ENCODE data around the genes CCDC175, PCNX4 and MNAT1.

DNA sequence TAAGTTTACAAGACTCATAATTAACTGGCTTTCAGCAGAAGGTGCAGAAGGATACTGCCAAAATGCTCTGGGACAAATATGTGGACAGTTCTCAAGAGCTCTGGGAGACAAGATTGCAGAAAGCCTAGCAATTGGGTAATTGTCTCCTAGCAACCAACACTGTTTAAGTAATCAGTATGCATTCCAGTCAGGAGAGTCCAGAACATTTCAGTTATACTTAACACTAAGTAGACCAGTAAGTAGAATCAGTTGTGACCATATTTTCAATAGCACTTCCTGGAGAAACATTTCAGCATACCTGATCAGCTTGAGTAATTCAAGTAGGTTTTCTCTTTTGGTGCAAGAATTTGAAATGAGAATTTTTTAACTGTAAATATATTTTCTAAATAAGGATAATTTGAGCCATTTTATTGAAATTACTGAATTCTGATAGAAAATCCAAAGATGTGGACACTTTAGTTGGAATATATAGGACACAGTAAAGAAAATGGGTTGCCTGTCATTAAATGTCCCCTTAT, 131.3 kb downstream of the GPR135 start:
- PRO-cap: no peak

DNA sequence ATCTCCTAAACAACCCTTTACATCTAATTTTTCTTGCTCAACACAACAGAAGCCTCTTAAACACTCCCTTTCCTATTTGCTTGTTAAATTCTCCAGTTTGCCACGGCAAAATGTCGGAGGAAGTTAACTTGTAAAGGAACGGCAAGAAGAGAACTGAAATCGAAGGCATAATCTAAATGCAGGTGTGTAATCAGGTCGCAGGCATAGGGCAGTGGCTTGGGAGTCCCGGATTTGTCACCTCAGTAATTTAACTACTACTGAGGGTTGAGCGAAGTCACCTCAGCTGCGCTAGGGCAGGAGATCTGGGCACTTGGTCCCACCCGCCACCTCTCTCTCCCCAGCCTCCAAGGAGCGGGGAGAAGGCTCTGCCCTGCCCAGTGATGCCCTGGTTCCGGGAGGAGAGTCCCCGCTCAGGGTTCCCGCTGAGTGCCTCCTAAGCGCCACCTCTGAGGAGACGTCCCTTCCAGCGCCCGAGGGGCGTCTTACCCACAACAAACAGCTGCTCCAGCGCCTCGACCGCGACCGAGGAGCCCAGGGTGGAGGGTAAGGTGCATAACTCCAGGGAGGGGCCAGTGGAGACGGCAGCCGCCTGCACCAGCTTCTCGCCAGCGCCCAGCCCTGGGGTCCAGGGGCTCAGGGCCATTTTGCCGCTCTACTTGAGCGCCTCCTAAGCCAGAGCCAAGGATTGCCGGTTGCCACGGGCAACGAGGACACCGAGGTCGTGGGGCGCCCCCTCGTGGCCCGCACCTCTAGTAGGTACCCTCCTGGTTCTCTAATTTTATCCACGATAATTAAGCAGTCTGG, at the start of gene CCDC175:
Gene CCDC175, minus strand, starts transcription at position 680 of the 804 bp plus-strand sequence.
- PRO-cap: unidirectional peak, plus-strand start at position 377 of the sequence; unidirectional peak, minus-strand start at position 641 of the sequence

GRCh38 chr14:60091491-60092595, at the start of gene PCNX4:
PCNX4 (plus strand) TSS chr14:60091923.
- PRO-cap: bidirectional peak, plus-strand start at chr14:60091925, minus-strand start at chr14:60091826; bidirectional peak, plus-strand start at chr14:60092197, minus-strand start at chr14:60092056; bidirectional peak, plus-strand start at chr14:60092393, minus-strand start at chr14:60092341

- PRO-cap: no peak
Observed at GRCh38 chr14:60138457-60139281, 26.5 kb downstream of the DHRS7 start.

GRCh38 chr14:60222676-60223346, 26.2 kb upstream of the PPM1A start:
- PRO-cap: no peak

DNA sequence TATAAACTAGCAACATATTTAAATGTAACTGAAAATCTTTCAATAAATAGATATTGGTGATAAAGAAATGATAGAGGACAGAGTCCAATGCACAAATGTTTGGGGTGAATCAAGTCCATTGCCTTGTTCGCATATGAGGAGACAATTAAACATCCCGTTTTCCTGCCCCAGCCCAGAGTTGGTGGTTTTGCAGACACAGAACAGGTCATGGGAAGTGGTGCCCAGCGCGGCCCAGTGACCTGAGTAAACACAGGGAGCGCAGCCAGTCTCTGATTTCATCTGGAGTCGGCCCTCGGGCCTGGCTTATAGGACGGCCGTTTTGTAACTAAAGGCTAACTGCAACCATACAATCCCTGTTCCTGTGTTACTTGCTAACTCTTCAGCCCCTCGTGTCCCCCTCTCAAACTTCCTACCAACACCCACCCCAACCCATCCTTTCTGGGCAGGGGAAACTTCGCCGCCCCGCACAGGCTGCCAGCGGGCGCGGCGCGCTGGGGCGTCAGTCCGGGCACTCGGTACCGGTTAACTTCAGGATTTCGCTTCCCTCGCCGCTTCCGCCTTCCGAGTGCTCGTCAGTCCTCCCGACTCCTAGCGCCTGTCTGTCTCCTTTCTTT, 2.2 kb downstream of the SIX1 start:
- PRO-cap: no peak

GRCh38 chr14:60734448-60735317, at the start of gene MNAT1:
MNAT1 (plus strand) TSS chr14:60734761.
- PRO-cap: unidirectional peak, plus-strand start at chr14:60734787; unidirectional peak, plus-strand start at chr14:60734846; unidirectional peak, minus-strand start at chr14:60735075

GRCh38 chr14:61103146-61104478, 122.6 kb downstream of the SLC38A6 start:
- PRO-cap: no peak

DNA sequence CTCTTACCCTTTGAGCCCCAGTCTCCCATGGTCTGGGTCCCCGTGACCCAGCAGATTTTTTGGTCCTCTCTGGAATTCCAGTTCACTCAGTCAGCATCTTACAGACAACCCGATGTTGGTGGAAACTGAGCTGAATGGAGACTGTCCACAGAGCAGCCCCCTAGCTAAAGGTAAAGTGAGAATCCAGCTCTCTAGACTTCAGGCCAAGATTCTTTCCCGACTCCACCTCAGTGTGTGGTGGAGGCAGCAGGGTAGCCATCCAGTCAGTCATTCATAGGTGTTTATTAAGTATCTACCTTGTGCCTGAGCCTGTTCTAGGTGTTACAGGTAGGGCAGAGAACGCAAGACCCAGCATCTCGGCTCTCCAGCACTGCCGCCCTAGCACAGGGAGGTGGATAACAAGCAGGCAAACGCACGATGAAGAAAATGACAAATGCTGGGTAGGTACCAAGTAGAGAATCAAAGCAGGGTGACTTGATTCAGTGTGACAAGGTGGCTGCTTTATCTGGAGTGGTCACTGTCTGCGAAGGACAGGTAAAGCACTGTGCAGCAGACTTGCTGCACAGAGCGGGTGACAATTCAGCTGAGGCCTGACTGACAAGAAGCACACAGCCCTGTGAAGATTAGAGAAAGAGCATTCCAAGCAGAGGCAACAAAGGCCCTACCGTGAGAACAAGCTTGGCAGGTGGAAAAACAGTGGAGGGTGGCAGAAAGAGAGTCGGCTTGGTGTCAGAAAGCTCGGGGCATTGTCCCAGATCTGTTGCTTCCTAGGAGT, 12.7 kb downstream of the PRKCH start:
- PRO-cap: no peak

DNA sequence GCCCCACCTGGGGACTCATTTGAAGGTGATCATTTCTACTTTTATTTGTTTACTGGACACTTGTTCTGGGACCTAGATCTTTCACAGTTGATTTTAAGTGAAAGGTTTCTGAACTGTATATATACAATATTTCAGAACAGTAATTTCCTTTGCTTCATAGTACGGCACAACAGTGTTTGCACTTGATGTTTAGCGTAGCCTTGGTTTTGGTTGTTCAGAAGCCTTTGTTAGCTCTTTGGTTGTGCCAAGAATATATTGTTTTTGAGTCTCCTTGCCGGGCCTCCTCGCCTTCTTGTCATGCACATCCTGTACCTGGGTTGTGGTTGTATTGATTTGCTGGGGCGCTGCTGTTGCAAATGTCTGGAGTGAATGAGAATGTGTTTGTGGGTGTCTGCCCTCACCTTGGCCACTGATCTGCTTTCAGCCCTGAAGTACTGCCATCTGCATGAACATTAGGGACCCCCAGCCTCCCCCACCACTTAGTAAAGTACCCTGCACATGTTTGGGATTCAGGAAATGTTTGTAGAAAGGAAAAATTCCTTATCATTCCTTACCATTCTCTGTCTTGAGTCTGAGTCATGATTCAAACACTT, 16.4 kb downstream of the PRKCH start:
- PRO-cap: no peak

DNA sequence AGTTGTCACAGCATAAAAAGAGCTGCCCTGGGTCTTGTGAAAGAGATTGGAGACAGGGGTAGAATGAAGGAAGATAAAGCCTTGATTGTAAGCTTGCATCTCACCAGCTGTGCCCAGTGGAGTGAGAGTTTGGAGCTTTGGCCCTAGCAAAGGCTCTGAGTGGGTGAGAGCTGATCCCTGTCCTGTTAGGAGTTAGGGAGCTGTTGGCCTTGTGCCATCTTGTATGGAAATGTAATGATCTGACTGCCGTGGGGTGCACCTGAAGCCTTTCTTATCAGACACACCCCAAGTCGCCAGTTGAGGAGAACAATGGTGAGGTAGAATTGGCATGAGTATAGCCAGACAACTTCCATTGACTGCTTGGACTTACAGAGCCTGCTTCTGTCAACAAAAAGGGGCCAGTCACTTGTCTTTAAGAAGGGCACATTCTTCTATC, 130.1 kb downstream of the PRKCH start:
- PRO-cap: no peak

DNA sequence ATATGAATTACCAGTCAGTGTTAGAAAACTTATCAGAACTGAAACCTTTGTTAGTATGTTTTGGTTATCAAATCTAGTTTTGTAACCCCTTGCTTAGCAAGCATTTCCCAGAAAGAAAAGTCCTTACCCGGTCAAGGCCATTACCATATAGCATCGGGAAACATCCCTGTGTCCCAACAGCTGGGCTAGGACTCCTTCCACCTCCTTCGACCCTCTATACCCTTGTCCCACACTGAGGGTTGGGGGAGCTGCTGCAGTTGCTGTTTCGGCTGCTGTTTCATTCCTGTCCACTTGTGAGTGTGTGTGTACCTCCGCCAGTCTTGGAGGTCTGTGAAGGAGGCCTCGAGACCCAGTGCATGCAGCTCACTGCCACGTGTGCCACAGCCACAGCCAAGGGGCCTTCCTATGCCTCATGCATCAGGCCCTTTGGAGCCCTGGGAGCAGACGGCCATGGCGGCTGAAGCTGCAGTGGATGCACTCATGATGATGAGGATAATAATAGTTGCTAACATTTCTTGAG, 156.3 kb downstream of the PRKCH start:
- PRO-cap: no peak

- PRO-cap: no peak
Observed at GRCh38 chr14:61478154-61478534, 156.8 kb downstream of the PRKCH start.

DNA sequence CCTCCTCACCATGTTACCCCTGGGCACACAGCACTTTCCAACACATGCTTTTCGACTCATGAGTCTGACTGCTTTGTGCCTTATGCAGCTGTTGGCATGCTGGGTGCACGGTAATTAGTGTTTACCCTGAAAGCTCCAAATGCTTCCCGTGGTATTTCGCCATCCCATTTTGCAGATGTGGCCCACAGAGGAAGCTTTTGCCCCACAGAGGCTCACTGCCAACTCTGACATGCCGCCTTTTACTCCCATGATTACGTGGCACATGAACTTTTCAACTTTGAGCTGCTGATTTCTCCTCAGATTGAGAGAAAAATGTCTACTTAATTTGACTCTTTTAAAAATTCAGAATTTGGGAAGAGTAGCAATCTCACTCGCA, 168.6 kb downstream of the PRKCH start:
- PRO-cap: no peak

DNA sequence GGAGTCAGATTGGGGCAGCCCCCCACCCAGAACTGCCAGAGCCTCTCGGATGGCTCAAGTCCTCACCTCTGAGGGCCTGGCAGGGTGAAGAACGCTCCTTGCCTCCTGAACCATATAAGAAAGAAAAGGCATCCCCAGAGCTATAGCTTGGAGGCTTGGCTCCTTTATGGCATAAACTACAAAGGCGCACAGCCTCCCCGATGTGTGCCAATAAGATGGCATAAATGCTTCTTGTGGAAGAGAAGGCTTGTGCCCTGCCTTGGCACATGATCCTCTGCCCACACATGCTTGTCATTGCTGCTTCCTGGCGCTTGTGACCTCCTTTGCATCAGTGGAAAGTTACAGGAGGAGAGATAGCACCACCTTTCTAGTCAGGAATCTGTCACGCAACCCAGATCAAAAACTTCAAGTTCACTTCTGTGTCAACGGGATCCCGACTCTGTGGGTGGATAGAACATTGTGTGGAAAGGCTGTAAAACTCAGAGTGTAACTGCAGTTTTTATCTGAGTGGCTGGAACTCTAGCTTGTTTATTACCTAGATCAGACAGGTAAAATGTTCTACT, 183.8 kb upstream of the HIF1A start:
- PRO-cap: no peak

GRCh38 chr14:61512770-61513553, 182.4 kb upstream of the HIF1A start:
- PRO-cap: no peak

GRCh38 chr14:61513949-61514583, 181.2 kb upstream of the HIF1A start:
- PRO-cap: no peak

DNA sequence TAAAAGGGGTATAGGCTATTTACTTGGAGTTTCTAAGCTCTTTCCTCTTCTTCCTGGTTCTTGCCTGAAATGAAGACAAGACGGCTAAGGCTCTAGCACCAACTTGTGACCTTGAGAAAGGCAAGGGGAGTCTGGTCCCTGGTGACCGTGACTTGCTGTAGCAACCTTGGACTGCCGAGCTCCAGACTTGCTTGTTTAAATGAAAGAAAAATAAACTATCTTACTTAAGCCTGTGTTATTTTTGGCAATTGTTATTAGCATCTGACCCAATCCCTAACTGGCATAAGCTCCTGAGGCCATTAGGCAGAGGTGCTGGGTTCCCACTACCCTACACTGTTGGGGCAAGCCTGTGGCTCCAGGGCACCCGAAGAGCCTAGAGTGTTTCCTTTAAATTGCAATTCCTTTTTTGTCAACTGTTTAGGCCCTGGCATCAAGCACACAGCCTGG, 106.9 kb upstream of the HIF1A start:
- PRO-cap: no peak

DNA sequence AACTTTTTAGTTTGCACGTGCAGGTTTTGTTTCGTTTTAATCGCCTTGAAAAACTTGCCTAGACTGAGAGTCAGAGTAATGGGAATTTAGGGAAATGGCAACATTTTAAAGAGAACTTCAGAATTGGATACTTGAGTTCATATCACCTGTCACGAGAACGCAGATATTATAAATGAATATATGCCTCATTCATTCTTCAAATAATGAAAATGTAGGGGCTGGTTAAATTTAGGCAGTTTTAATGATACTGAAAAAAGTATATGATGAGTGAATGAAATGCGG, 1.1 kb downstream of the HIF1A start:
- PRO-cap: no peak

GRCh38 chr14:61750875-61751851, 11.1 kb upstream of the SNAPC1 start:
- PRO-cap: bidirectional peak, plus-strand start at chr14:61751072, minus-strand start at chr14:61751098

Measured in endodermal cell (in vitro differentiated cells).